Bronchial lymph node (tissue), 1 donor: ENCODE measurements around the genes CLDN11 and PLD1.

- PRO-cap, result no peak
Measured at GRCh38 chr3:169198589-169198943, 464.9 kb downstream of the MECOM start.

DNA sequence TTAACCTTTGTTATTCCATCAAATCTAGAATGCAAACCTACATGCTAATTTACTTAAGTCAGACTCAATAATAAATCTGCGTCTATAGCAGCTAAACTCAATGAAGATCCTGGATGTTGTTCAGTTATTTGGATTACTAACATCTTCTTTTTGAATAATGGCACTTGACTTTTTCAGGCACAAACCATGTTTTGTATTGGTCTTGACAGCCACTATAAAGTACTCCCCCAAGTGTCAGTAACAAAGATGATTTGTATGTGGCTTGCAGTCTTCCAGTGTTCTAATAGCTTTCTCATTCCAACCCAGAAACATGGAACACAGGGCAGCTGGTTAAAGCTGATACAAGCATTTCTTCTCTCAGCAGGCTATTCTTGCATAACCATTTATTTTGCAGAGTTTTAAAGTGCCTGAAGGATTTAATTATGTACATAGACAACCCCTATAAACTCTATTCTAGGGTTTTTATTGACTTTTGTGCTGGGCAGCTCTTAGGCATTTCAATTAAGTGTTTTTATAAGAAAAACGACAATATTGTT, 420.4 kb downstream of the MECOM start:
- PRO-cap, result no peak

- PRO-cap, result no peak
Measured at GRCh38 chr3:169623889-169624720, 39.4 kb downstream of the MECOM start.

DNA sequence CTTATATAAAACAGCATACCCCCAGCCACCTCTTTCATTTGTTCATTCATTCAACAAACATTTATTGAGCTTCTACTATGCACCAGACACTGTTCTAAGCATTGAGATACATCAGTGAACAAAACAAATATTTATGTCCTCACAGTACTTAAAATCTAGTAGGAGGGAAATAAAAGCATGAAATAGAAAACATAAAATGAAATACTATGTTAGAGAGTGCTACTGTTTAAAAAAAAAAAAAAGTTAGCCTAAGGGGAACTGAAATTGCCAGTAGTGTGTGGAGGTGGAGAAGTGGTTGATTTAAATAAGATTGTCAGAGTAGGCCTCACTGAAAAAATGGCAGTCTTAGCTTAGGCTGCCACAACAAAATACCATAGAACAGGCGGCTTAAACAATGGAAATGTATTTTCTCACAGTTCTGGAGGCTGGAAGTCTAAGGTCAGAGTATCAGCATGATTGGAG, 23.3 kb upstream of the LRRC34 start:
- PRO-cap, result no peak

DNA sequence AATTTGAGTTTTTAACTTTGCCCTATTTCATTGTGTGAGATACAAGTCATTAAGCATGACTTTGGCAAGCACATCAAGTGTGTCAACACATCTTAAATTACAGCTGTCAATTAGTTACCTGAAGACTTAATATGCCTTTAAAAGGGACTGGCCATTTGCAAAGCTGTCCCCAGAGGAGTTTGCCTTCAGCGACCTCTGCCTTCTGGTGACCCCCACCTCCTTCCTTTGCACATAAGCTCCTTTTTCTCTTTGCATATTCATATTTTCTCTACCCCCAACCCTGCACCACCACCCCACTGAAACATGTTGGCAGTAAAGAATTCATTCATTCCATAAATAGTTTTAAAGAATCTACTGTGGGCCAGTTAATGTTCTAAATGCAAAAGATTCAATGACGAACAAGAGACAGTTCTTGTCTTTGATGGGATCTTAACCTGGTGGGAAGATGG, 342 bp upstream of the LRRC31 start:
- PRO-cap, result no peak

- PRO-cap, result no peak
Measured at GRCh38 chr3:169992598-169993230, 26.1 kb downstream of the SEC62 start.

- PRO-cap, result no peak
Measured at GRCh38 chr3:170152671-170153104, 28.8 kb downstream of the PHC3 start.

- PRO-cap, result bidirectional peak, plus-strand start at chr3:170418868, minus-strand start at chr3:170418651
Measured at GRCh38 chr3:170418356-170419412, at the start of gene CLDN11. Gene CLDN11, plus strand, starts transcription at chr3:170418868.

GRCh38 chr3:170474883-170475281, 56.2 kb downstream of the CLDN11 start:
- PRO-cap, result no peak

GRCh38 chr3:170864875-170865921, 4.8 kb downstream of the RPL22L1 start:
- PRO-cap, result no peak

GRCh38 chr3:170867044-170868328, 2.5 kb downstream of the RPL22L1 start:
- PRO-cap, result no peak

- PRO-cap, result no peak
Measured at GRCh38 chr3:171453965-171454532, 6.2 kb downstream of the TNIK start.

- PRO-cap, result no peak
Measured at GRCh38 chr3:171677372-171678204, 132.7 kb downstream of the PLD1 start.

DNA sequence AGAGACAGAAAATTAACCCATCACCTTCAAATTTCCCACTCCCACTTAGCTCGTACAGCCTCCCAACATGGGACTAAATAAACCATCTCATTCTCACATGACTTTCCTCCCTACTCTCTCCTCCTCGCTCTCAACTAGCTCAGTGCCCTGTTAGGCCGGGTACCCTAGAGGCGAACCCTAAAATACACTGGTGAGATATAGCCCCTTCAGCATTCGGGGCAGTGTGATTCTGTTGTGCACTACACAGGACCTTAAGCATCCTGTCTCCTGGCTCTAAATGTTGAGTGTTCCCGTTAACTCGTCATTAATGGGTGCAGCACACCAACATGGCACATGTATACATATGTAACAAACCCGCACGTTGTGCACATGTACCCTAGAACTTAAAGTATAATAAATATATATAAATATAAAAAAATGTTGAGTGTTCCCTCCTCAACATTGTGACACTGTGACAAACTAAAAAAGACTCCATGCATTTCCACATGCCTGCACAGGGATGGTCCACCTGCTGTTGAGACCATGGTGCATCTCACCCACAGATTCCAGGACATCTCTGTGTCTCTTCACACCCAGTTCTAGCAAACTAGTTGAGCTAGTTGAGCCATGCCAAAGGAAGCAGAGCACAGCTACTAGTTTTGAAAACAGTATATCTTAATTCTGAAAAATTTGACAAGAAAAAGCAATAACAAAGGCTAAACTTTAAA, 85.3 kb downstream of the PLD1 start:
- PRO-cap, result no peak

- PRO-cap, result no peak
Measured at GRCh38 chr3:171765038-171765746, 45.1 kb downstream of the PLD1 start.

DNA sequence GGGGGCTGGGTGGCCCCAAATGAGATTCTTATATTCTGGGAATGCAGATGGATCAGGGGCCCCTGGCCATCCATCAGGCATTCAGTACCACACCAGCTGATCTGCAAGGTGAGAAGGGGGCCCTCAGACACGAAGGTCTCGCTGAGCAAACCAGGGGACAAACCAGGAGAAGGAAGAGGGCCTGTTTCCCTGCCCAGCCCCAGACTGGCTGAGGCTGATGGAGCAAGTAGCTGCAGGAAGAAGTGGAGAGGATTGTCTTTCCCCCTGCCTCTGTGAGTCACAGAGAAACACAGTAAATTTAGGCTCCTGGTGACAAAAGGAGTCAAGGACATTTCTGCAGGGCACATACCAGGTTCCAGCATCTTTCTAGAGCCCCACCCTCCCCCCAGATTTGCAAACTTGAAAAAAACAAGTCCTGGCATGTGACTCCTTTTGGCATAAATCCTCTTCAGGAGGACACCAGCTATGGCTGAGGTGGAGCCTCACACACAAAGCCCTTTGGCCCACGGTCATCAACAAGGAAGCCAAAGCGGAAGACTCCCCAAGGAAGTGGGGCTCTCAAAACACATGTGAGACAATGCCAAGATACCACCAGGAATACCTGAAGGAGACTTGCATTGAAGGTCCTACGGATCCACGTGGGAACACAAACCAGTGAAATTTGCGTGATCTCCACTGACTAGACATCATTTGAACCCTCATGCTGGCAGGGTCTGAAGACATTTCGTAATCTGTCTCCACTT, 17.7 kb downstream of the PLD1 start:
- PRO-cap, result unidirectional peak, minus-strand start at position 210 of the sequence

DNA sequence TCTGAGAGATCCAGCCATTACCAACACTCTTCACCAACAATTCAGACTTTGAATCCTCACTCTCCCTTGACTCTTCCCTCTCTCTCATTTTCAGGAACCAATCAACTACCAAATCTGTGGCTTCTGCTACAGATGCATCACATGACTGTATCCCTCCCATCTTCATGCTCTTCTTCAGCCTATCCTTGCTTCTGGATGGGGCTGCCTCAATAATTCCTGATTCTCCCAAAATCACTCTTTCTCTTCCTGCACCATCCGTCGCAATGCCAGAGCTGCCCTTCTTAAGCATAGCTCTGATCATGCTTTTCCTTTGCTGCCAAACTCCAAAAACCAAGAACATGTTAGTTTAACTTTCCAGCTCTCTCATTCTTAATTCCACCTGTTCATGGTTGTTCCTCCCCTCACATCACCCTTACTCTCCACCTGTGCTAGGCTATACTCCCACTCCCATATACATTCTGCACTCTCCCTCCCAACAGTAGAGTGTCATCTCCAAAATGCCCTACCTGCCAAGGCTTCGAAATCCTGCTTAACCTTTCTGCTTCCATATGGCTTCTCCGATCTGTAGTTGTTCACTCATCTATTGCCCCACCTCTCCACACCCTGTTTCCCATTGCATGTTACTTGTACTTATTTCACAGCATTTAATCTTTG, 13.5 kb downstream of the PLD1 start:
- PRO-cap, result no peak

- PRO-cap, result bidirectional peak, plus-strand start at chr3:171810309, minus-strand start at chr3:171810241; bidirectional peak, plus-strand start at chr3:171810593, minus-strand start at chr3:171810447
Measured at GRCh38 chr3:171809824-171810905, at the start of gene PLD1. Gene PLD1, minus strand, starts transcription at chr3:171810483.

DNA sequence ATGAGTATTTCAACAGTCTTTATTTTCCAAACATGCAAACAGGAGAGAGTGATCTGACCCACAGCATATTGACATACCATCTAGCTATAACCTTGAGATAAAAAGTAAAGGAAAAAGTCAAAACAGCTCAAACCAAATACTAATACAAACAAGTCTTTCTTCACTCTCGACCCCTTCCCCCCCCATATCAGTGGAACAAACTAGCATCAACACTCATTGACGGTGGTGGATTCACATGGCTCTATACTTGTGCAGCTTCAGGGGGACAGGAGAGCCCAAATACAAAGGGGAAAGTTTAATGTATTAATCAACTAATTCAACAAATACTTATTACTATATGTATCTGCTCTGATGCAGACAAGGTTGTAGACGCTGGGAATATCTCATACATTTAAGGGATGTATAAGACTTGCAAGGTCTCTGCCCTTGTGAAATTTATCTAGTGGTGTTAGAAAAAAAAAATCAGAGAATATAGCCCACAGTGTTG, 1.8 kb upstream of the TMEM212 start:
- PRO-cap, result no peak

GRCh38 chr3:172079836-172080356, 40.5 kb downstream of the FNDC3B start:
- PRO-cap, result no peak